ENCODE results near the gene SLF2.

GRCh38 chr10:99526742-99527445, 5.8 kb upstream of the NKX2-3 start:
- RAMPAGE, long total RNA, result no peak
- RRBS, 2 experiments, result no CpG with 5 or more reads among the region's 23 CpGs
CAGE:
- cytosol, long polyA minus RNA, result no peak
- cytosol, long polyA plus RNA, result no peak
- long polyA plus RNA, result no peak
- nucleolus, long total RNA, result no peak
- nucleus, long polyA plus RNA, result no peak
- nucleus, long total RNA, result no peak

- RAMPAGE, long total RNA, result no peak
- RRBS, 2 experiments, result no CpG with 5 or more reads among the region's 11 CpGs
CAGE:
- cytosol, long polyA minus RNA, result no peak
- cytosol, long polyA plus RNA, result no peak
- long polyA plus RNA, result no peak
- nucleolus, long total RNA, result no peak
- nucleus, long polyA plus RNA, result no peak
- nucleus, long total RNA, result no peak
Measured at GRCh38 chr10:99612903-99613834, 7.1 kb downstream of the SLC25A28 start.

DNA sequence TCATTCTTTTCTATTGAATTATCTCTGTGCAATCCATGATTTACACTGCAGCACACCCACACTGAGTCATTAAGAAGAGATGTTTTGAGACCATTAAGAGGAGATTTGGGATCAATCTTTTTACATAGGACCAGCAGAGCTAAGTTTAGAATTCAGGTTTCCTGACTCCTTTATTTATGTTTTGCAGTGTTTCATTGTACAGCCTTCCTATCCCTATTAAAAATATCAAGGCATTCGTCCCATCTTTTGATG, 6.5 kb upstream of the ABCC2 start:
- RAMPAGE, long total RNA, result no peak
- RRBS, 2 experiments, result no CpG with 5 or more reads among the region's 1 CpG
CAGE:
- cytosol, long polyA minus RNA, result no peak
- cytosol, long polyA plus RNA, result no peak
- long polyA plus RNA, result no peak
- nucleolus, long total RNA, result no peak
- nucleus, long polyA plus RNA, result no peak
- nucleus, long total RNA, result no peak

GRCh38 chr10:99906224-99906860, 103.4 kb downstream of the DNMBP start:
- RAMPAGE, long total RNA, result no peak
- RRBS, 2 experiments, result no CpG with 5 or more reads among the region's 11 CpGs
CAGE:
- cytosol, long polyA minus RNA, result no peak
- cytosol, long polyA plus RNA, result no peak
- long polyA plus RNA, result no peak
- nucleolus, long total RNA, result no peak
- nucleus, long polyA plus RNA, result no peak
- nucleus, long total RNA, result no peak

- RAMPAGE, long total RNA, result no peak
- RRBS, 2 experiments, result no CpG with 5 or more reads among the region's 17 CpGs
CAGE:
- cytosol, long polyA minus RNA, result no peak
- cytosol, long polyA plus RNA, result no peak
- long polyA plus RNA, result no peak
- nucleolus, long total RNA, result no peak
- nucleus, long polyA plus RNA, result no peak
- nucleus, long total RNA, result no peak
Measured at GRCh38 chr10:99983279-99984069, 26.3 kb downstream of the DNMBP start.

DNA sequence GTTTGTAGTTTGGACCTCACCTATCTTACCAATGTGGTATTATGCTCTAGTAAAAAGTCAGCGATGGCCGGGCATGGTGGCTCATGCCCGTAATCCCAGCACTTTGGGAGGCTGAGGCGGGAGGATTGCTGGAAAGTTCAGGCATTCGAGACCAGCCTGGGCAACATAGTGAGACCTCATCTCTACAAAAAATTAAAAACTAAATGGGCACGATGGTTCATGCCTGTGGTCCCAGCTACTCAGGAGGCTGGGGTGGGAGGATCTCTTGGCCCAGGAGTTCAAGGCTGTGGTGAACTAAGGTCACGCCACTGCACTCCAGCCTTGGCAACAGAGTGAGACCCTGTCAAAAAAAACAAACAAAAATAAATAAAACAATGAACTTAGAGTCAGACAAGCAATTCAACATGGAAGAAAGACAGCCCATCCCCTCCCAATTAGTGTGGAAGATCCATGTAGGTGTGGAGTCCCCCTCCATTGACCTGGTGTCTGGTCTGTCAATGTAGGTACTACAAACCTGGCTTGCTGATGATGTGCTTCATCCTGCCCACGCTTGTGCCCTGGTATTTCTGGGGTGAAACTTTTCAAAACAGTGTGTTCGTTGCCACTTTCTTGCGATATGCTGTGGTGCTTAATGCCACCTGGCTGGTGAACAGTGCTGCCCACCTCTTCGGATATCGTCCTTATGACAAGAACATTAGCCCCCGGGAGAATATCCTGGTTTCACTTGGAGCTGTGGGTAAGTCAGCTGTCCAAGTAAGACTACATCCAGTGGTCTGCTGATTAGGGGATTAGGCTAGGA, 9.2 kb downstream of the SCD start:
- RAMPAGE, long total RNA, result no peak
- RRBS, 2 experiments, result no CpG with 5 or more reads among the region's 13 CpGs
CAGE:
- cytosol, long polyA minus RNA, result start-site peak on the plus strand centred at position 588 of the sequence, 8 bp wide, 59 reads; start-site peak on the plus strand centred at position 691 of the sequence, 8 bp wide, 24 reads
- cytosol, long polyA plus RNA, result no peak
- long polyA plus RNA, result no peak
- nucleolus, long total RNA, result no peak
- nucleus, long polyA plus RNA, result no peak
- nucleus, long total RNA, result no peak

DNA sequence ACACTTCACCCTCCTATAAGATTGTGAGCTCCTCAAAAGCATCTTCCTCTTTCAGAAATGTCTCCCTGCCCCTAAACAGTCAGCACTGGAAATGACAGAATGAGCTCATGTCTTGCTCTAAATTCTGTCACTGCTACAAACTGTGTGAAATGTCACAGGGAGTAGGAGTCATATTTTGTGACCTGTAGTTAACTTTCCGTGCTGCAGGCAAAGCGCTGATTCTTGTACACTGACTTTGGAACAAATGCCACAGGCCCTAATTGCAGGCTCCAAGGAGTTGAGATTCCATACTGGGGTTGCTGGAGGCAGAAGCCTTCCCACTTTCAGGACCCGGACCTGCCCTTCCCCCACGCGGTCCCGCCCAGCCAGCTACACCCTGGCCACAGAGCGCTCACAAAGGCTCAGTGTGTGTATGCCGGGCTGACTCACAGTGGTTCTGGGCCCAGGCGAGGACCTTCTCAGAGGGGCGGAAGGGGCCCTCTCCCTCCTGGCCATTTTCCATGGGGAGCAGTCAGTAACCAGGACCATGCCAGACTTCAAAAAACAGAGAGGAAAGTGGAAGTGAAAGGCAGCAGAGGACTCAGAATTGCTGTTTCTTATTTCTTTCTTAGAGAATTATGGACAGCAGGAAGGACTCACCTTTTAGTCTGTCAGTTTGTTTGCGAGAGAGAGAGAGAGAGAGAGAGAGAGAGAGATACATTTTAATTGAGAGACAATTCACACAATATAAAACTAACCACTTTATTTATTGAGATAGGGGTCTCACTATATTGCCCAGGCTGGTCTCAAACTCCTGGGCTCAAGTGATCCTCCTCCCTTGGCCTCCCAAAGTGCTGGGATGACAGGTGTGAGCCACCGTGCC, 24.2 kb downstream of the SCD start:
- RAMPAGE, long total RNA, result no peak
- RRBS, 2 experiments, result 75 to 76% methylated on average over 6 of the region's 12 CpGs
CAGE:
- cytosol, long polyA minus RNA, result no peak
- cytosol, long polyA plus RNA, result no peak
- long polyA plus RNA, result no peak
- nucleolus, long total RNA, result no peak
- nucleus, long polyA plus RNA, result no peak
- nucleus, long total RNA, result no peak

- RAMPAGE, long total RNA, result no peak
- RRBS, 2 experiments, result 11 to 12% methylated on average over 18 of the region's 76 CpGs
CAGE:
- cytosol, long polyA minus RNA, result no peak
- cytosol, long polyA plus RNA, result no peak
- long polyA plus RNA, result no peak
- nucleolus, long total RNA, result no peak
- nucleus, long polyA plus RNA, result no peak
- nucleus, long total RNA, result no peak
Measured at GRCh38 chr10:100735124-100736069, 10.0 kb upstream of the PAX2 start.

- RAMPAGE, long total RNA, result start-site peak on the plus strand at chr10:100912951-100912996, 257 and 76 reads in 2 replicates; start-site peak on the minus strand at chr10:100913322-100913359, 9 and 18 reads in 2 replicates
- RRBS, 2 experiments, result 2% methylated on average over 11 of the region's 57 CpGs
CAGE:
- cytosol, long polyA minus RNA, result no peak
- cytosol, long polyA plus RNA, result start-site peak on the minus strand at chr10:100913330-100913349, 47 and 21 reads in 2 replicates
- long polyA plus RNA, result start-site peak on the minus strand at chr10:100913336-100913370, 45 and 46 reads in 2 replicates
- nucleolus, long total RNA, result no peak
- nucleus, long polyA plus RNA, result start-site peak on the minus strand at chr10:100913336-100913350, 59 and 59 reads in 2 replicates
- nucleus, long total RNA, result no peak
Measured at GRCh38 chr10:100912824-100913717, at the start of gene SLF2. TSS of gene SLF2 (plus strand) at chr10:100912963.

DNA sequence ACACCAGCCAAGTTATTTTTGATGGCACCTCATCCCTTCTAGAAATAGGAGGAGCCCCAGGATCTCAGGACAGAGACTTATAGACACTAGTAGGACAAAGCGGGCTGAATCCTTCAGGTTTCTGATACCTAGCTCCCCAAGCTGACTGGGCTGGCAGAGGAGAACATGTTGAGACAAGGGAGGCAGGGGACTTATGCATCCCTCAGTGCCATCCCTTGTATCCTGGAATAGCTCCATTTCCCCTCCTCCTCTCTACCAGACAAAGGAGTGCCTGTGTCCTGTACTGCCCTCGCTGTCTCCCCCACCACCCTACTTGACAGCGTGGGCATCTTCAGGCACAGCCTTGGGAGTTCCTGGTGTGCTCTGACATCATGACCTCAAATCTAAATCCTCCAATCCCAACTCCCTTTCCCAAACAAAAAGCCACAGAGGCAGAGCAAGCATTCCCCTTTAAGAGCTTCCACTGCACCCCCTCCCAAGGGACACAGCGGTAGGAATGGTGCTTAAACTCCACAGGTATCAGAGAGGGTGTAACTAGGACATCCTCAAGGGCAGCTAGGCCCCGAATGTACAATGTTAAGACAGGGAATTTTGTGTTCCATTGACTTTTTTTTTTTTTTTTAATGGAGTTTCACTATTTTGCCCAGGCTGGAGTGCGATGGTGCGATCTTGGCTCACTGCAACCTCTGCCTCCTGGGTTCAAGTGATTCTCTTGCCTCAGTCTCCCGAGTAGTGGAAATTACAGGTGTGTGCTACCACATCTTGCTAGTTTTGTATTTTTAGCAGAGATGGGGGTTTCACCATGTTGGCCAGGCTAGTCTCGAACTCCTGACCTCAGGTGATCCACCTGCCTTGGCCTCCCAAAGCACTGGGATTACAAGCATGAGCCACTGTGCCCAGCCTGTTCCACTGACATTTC, 9.2 kb downstream of the SFXN3 start:
- RAMPAGE, long total RNA, result no peak
- RRBS, 2 experiments, result no CpG with 5 or more reads among the region's 9 CpGs
CAGE:
- cytosol, long polyA minus RNA, result no peak
- cytosol, long polyA plus RNA, result no peak
- long polyA plus RNA, result no peak
- nucleolus, long total RNA, result no peak
- nucleus, long polyA plus RNA, result no peak
- nucleus, long total RNA, result no peak

- RAMPAGE, long total RNA, result no peak
- RRBS, 2 experiments, result no CpG with 5 or more reads among the region's 24 CpGs
CAGE:
- cytosol, long polyA minus RNA, result no peak
- cytosol, long polyA plus RNA, result no peak
- long polyA plus RNA, result no peak
- nucleolus, long total RNA, result no peak
- nucleus, long polyA plus RNA, result no peak
- nucleus, long total RNA, result no peak
Measured at GRCh38 chr10:101142095-101142742, 11.1 kb downstream of the TLX1 start.

GRCh38 chr10:101588944-101589461, 882 bp downstream of the DPCD start:
- RAMPAGE, long total RNA, result no peak
- RRBS, 2 experiments, result no CpG with 5 or more reads among the region's 6 CpGs
CAGE:
- cytosol, long polyA minus RNA, result no peak
- cytosol, long polyA plus RNA, result no peak
- long polyA plus RNA, result no peak
- nucleolus, long total RNA, result no peak
- nucleus, long polyA plus RNA, result no peak
- nucleus, long total RNA, result no peak

GRCh38 chr10:101615099-101615443, 26.9 kb downstream of the DPCD start:
- RAMPAGE, long total RNA, result no peak
- RRBS, 2 experiments, result no CpG with 5 or more reads among the region's 7 CpGs
CAGE:
- cytosol, long polyA minus RNA, result no peak
- cytosol, long polyA plus RNA, result no peak
- long polyA plus RNA, result no peak
- nucleolus, long total RNA, result no peak
- nucleus, long polyA plus RNA, result no peak
- nucleus, long total RNA, result no peak

DNA sequence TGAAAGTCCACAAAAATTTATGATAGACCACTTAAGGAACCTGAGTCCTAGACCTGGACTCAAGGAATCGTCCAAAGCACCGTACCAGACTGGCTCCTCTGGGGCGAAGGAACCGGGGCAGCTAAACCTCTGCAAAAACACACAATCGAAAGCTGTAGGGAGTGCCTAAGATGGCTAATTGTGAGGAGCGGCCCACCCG, 1.1 kb downstream of the FBXW4 start:
- RAMPAGE, long total RNA, result no peak
- RRBS, 2 experiments, result 1 to 3% methylated on average over 4 of the region's 7 CpGs
CAGE:
- cytosol, long polyA minus RNA, result no peak
- cytosol, long polyA plus RNA, result no peak
- long polyA plus RNA, result no peak
- nucleolus, long total RNA, result no peak
- nucleus, long polyA plus RNA, result no peak
- nucleus, long total RNA, result no peak

DNA sequence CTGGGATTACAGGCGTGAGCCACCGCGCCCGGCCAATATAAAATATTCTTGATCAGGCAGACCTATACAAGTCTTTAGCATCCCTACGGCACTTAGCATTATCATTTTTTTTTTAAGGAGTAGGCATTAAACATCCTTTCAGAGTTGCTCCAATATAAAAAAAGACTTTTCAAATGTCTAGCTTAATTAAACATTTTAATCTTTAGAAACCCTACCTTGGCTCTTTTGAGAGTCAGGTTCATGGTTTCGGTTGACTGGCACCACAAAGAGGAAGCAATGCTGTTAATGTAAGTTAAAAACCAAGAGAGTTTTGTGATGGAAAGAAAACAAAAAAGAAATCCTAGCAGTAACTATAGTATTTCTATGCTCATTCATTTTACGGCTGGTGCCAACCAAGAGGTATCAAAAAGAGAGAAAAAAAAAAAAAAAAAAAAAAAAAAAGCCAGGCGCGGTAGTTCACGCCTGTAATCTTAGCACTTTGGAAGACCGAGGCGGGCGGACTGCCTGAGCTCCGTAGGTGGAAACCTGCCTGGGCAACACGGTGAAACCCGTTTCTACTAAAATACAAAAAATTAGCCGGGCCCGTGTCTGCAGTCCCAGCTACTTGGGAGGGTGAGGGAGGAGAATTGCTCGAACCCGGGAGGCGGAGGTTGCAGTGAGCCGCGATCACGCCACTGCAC, 2.6 kb downstream of the OGA start:
- RAMPAGE, long total RNA, result no peak
- RRBS, 2 experiments, result no CpG with 5 or more reads among the region's 24 CpGs
CAGE:
- cytosol, long polyA minus RNA, result no peak
- cytosol, long polyA plus RNA, result no peak
- long polyA plus RNA, result no peak
- nucleolus, long total RNA, result no peak
- nucleus, long polyA plus RNA, result no peak
- nucleus, long total RNA, result no peak

GRCh38 chr10:101939189-101939655, 95.6 kb upstream of the KCNIP2 start:
- RAMPAGE, long total RNA, result no peak
- RRBS, 2 experiments, result no CpG with 5 or more reads among the region's 3 CpGs
CAGE:
- cytosol, long polyA minus RNA, result no peak
- cytosol, long polyA plus RNA, result no peak
- long polyA plus RNA, result no peak
- nucleolus, long total RNA, result no peak
- nucleus, long polyA plus RNA, result no peak
- nucleus, long total RNA, result no peak

GRCh38 chr10:101967999-101968662, 87.8 kb downstream of the ARMH3 start:
- RAMPAGE, long total RNA, result no peak
- RRBS, 2 experiments, result no CpG with 5 or more reads among the region's 3 CpGs
CAGE:
- cytosol, long polyA minus RNA, result no peak
- cytosol, long polyA plus RNA, result no peak
- long polyA plus RNA, result no peak
- nucleolus, long total RNA, result no peak
- nucleus, long polyA plus RNA, result no peak
- nucleus, long total RNA, result no peak

GRCh38 chr10:102055149-102055509, 844 bp downstream of the ARMH3 start:
- RAMPAGE, long total RNA, result no peak
- RRBS, 2 experiments, result no CpG with 5 or more reads among the region's 13 CpGs
CAGE:
- cytosol, long polyA minus RNA, result no peak
- cytosol, long polyA plus RNA, result no peak
- long polyA plus RNA, result no peak
- nucleolus, long total RNA, result no peak
- nucleus, long polyA plus RNA, result no peak
- nucleus, long total RNA, result no peak

DNA sequence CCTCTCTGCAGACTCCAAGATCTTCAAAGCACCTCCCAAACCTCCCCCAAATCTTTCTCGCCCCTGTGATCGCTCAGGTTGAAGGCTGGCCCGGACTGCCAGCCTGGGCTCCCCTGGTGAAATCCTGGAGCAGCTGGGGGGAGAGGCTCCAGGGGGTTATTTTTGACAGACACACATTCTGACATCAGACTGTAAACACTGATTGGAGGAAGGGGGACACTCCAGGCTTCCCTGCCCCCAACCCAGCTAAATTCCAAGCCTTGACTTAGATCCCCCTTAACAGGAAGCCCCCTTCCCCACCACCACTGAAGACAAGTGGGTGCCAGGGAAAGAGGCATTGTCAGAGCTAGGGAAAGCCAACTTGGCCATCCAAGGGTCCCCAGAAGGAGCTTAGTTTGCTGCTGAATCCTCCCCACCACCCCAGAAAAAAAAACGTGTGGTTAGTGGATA, 4.8 kb downstream of the LDB1 start:
- RAMPAGE, long total RNA, result no peak
- RRBS, 2 experiments, result no CpG with 5 or more reads among the region's 4 CpGs
CAGE:
- cytosol, long polyA minus RNA, result no peak
- cytosol, long polyA plus RNA, result no peak
- long polyA plus RNA, result no peak
- nucleolus, long total RNA, result no peak
- nucleus, long polyA plus RNA, result no peak
- nucleus, long total RNA, result no peak

DNA sequence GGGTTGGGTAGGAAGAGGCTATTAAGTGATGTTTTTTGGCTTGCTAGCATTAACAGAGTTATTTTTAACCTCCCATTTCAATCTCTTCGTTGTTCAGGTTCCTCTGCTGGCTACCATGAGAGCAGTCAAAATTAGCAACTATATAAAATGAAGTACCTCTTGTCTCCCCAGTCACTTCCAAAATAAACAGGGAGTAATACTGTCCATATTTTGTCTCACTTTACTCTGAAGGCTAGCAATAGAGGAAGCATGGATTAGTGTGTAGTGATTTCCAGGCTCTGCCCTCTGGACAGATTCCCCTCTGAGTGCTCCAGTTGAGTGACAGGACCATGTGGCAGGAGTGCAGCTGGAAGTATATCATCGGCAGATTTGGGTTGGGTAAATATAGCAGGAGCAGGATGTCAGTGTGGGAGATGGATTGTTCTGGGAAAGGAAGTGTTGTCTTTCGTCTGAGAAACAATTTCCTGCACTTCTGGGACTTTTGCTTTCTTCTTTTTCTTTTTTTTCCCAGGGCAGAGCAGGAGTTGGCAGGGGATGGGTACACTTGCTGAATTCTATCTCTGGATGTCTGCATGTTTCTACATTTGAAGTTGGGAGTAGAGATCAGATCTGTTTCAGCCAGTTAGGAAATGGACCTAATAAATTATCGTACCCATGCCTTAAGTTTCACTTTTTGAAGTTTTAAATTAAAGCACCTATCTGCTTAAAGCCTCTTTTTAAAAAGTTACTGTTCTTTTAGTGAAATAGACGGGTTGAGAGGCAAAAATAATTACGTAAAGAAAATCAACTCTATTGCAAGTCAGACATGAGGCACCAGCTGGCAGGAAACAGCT, 35.4 kb downstream of the GBF1 start:
- RAMPAGE, long total RNA, result no peak
- RRBS, 2 experiments, result no CpG with 5 or more reads among the region's 6 CpGs
CAGE:
- cytosol, long polyA minus RNA, result no peak
- cytosol, long polyA plus RNA, result no peak
- long polyA plus RNA, result no peak
- nucleolus, long total RNA, result no peak
- nucleus, long polyA plus RNA, result no peak
- nucleus, long total RNA, result no peak

Measured in GM12878 (cell line).